Trachea (tissue), 1 donor: ENCODE results near the genes ZFHX2, RABGGTA, ADCY4 and SDR39U1.

DNA sequence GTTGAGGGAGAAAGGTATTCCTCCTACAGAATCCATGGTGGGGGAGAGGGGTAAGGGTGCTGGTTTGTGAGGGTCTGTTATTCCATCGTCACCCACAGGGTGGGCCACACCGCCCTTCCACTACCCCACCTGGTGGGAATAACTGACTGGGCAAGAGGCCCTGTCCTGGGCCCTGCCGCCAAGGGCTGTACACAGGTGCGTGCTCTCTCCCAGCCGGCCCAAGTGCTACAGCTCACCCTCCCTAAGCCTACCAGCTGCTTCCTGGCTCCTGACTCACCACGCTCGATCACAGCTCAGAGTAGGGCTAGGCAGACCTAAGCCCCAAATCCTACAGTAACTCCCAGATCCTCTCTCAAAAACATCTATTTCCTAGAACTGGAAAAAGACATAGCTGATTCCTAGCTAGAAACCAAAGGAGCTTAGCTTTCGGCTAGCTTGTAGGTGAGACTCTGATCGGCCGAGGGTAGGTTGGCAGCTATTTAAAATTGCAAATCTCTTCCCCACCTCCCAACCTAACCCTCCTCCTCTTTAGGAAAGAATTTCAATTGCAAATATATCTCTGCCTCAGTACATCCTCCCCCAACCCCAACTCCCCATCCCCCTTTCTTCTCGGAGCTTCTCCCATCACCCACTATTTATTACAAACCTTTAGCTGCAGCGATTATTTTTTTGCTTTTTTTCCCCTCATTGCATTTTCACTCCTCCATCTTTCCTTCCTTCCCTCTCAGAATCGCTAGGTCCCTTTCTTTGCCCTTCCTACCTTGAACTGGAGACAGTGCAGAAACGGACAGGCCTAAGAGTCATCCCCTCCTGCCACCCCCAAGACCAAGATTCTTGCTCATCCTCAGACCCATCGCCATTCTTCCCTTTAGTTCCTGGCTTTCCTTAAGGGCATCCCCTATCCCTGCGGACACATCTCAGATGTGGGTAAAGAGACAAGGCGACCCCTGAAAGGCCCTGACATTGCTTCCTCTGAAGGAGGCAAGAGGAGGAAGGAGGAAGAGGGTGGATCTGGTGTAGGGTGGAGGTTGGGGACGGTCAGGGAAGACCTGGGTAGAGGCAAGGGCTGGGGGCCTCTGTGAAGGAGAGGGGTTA lies 13.5 kb downstream of the ZFHX2 start:
- PRO-cap = no peak

DNA sequence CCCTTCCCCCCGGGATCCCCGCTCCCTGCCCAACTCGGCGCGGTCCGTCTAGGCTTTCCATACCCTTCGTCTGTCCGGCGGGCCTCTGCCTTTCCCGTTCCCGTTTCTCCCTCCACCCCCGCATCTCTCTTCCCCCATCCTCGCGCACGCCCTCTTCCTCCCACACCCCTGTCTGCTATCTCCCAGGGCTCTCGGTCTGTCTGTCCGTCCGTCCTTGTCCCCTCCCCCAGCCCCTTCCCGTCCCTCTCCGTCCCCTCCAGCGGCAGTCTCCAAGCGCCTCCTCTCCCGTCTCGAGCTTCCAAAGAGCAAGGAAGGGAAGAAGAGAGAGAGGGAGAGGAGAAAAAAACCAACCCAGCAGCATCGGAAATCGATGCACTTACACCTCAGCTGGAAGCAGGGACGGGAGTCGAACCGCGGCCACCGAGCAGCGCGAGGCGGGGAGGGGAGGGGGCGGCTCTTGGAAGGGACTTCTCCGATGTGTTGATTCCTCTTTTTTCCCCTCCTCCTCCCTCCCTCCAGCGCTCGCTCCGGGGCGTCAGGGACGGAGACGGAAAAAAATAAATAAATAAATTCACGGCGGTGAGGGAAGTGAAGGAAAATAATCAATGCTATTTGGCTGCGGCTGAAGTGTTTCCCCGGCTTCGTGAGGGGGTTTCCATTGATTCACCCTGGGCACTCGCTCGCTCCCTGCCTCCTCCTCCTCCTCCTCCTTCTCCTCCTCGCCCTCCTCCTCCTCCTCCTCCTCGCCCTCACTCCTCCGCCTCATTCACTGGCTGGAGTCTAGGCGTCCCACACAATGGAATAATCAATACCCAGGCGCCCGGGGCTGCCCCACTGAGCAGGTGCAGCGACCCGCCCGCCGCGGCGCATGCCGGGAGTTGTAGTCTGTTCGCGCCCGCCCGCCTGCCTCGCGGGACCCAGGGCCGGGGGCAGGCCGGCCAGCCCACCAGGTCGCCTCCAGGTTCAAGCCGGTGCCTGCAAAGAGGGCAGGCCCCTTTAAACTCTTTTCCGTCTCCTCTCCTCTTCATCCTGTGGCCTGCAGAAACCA lies at the start of gene ZFHX2:
TSS of gene ZFHX2 (minus strand) at position 803 of the 1,048 bp plus-strand sequence.
- PRO-cap = no peak

- PRO-cap = no peak
These were observed 4.3 kb upstream of the DHRS2 start for GRCh38 chr14:23631683-23632503.

- PRO-cap = no peak
These were observed 9.8 kb downstream of the DHRS2 start for GRCh38 chr14:23646023-23646369.

GRCh38 chr14:23954836-23955429 lies 1.4 kb downstream of the DHRS4 start:
- PRO-cap = no peak

DNA sequence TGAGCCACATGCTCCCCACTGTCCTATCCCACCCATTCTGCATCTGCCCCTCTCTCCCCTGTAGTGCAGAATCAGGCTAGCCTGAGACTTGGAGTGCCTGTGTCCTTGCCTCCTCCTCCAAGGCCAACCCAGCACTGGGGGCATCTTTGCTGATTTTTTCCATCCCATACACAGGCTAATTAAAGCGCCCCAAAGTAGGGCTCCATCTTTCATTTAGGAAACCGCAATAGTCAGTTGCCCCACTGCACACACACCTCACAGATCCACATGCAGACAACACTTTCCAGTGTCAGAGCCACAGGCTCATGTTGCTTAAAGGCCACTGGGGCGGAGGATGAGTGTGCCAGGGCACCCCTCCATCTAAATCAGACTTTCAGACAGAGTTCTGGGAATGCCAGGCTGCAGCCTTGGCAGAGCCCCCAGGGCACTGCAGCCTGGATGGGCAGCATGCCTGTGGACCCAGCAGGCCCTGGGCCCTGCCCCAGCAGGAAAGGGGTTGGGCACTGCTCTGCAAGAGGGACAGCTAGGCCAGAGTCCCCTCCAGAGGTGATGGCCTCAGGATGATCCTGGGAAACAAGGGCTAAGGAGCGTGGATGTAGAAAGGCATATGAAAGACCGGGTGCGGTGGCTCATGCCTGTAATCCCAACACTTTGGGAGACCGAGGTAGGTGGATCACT lies 3.7 kb upstream of the CPNE6 start:
- PRO-cap = no peak

DNA sequence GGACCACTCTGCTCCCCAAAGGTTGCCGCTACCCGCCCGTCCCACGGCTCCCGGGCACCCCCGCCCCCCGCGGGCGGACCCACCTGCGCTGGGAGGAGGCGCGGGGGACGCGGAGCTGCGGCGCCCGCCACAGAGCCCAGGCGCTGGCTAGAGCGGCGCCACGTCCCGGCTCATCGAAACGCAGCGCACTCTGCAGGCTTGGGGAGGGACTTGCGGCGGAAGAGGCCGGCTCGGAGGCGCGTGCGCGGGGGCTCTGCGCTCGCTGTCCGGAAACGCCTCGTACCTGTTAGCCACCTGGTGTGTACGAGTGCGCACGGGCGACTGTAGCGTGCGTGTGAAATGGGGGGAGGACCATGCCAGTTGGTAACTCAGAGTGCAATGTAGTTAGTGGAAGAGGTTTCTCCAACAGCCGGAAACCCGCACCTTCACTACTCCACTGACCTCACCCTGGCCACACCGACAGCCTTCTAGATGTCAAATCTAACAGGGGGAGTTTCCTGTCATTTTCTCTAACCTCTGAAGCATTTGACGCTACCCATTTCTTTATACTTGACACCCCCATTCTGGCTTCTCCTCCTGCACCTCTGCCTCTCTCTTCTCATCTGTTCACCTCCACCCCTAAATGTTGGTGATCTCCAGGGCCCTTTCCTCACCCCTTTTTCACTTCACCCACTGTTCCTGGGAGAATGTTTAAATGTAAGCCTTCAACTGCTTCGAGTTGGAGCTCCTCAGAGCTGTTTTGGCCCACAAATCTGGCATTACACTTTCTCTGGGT lies at the start of gene RABGGTA:
TSS of gene RABGGTA (minus strand) at position 194 of the 775 bp plus-strand sequence.
- PRO-cap = bidirectional peak, plus-strand start at position 326 of the sequence, minus-strand start at position 192 of the sequence

DNA sequence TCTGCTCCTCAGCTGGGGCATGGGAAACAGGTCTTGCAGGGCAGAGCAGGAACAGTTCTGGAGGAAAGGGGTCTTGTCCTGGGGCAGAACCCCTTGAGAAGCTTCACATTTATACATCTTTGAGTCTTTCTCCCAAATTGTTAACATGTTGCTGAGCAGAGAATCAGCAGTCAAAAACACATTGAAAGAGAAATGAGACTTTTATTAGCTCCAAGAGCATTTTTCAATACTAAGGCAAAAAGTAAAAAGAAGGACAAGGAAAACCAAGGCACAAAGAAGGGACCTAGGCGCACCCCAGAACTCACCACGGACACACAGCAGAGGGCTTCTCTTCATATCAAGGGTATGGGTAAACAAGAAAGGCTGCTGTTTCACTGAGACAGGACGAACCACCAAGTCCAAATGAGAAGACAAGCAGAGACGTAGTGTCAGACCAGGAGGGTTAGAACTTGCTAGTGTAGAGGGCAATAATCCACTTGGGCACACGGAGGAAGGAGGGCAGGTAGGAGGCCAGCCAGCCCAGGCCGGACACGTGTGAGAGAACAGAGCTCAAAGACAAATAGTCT lies 9.1 kb downstream of the DHRS1 start:
- PRO-cap = no peak

GRCh38 chr14:24315778-24316459 lies 4.6 kb downstream of the LTB4R start:
- PRO-cap = no peak

DNA sequence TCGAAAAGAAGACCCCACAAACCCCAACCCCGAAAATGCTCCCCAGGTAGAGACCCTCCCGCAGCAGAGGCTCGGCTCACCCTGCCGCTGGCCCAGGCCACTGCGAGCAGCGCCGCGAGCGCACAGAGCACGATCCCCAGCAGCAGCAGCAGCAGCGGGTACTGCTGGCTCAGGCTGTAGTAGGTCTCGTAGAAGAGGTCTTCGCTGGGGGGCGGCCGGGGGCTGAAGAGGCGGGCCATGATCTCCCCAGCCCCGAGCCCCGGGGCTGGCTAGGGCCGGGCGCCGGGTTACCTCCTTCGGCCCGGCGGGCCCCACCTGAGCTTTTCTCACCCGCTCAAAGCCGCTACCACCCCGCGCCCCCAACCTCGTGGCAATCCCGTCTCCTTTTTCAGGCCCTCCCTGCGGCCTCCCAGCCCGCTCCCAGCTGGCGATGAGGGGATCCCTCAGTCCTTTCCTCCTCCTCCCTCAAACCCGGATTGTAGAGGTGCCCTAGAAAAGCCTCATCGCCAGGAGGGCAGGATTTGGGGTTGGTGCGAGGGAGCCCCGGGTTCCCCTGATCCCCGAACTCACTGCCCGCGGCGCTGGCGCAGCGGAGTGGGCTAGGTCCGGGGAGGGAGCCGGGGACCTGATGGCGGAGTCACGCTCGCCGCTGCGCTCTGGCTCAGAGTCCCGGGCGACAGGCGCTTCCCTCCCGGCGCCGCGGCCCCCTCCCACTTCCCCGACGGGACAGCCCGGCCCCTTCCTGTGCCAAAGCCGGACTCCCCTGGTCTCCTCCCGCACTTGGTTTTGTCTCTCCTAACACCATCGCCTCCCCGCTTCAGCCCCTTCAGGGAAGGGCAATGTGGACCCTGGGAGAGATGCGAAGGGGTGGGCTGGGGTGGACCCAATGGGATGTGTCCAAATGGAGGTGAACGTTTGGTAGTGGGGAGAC lies at the start of gene ADCY4:
TSS of gene ADCY4 (minus strand) at position 658 of the 931 bp plus-strand sequence.
- PRO-cap = bidirectional peak, plus-strand start at position 789 of the sequence, minus-strand start at position 658 of the sequence

GRCh38 chr14:24367425-24367754 lies 594 bp upstream of the NFATC4 start:
- PRO-cap = no peak

- PRO-cap = no peak
These were observed 9.3 kb downstream of the NFATC4 start for GRCh38 chr14:24376967-24378098.

DNA sequence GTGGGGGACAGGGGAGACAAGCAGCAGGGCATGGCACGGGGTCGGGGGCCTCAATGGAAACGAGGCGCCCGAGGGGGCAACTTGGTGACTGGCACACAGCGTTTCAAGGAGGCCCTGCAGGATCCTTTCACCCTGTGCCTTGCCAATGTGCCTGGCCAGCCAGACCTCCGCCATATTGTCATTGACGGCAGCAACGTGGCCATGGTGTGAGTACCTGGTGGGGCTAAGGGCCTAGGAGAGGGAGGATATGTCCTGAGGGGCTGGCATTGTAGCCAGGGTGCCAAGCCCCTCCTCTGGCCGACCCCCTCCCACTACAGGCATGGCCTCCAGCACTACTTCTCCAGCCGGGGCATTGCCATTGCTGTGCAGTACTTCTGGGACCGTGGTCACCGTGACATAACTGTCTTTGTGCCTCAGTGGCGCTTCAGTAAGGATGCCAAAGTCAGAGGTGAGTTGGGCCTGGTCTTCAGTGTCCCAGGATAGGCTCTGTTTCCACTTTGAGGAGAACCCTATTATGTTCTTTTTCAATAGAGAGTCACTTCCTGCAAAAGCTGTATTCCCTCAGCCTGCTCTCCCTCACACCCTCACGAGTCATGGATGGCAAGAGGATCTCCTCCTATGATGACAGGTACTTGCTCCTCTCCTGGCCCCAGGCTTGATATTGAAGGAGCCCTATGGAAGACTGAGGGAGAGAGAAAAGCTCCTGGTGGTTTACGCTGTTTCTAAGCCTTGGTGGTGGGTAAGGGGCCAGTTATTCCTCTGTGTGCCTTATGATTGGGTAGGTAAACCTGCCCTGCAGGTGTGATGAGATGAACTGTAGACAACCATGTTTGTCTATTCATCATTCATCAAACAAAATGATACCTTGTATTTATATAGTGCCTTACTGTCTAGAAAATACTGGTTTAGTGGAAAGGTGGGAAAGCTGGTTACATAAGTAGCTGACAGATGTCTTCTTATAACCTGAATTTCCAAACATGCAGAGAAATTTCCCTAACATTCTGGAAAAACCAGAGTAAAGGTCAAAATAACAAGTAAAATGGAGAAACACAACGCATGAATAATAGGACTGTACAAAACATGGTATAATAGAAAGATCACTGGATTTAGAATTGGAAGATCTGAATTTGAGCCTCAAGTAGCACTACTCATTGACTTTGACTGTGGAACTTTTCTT lies 3.0 kb downstream of the KHNYN start:
- PRO-cap = no peak

GRCh38 chr14:24435865-24436275 lies 6.1 kb downstream of the KHNYN start:
- PRO-cap = no peak

- PRO-cap = bidirectional peak, plus-strand start at chr14:24436819, minus-strand start at chr14:24436795
These were observed 6.0 kb downstream of the SDR39U1 start for GRCh38 chr14:24436276-24437278.

DNA sequence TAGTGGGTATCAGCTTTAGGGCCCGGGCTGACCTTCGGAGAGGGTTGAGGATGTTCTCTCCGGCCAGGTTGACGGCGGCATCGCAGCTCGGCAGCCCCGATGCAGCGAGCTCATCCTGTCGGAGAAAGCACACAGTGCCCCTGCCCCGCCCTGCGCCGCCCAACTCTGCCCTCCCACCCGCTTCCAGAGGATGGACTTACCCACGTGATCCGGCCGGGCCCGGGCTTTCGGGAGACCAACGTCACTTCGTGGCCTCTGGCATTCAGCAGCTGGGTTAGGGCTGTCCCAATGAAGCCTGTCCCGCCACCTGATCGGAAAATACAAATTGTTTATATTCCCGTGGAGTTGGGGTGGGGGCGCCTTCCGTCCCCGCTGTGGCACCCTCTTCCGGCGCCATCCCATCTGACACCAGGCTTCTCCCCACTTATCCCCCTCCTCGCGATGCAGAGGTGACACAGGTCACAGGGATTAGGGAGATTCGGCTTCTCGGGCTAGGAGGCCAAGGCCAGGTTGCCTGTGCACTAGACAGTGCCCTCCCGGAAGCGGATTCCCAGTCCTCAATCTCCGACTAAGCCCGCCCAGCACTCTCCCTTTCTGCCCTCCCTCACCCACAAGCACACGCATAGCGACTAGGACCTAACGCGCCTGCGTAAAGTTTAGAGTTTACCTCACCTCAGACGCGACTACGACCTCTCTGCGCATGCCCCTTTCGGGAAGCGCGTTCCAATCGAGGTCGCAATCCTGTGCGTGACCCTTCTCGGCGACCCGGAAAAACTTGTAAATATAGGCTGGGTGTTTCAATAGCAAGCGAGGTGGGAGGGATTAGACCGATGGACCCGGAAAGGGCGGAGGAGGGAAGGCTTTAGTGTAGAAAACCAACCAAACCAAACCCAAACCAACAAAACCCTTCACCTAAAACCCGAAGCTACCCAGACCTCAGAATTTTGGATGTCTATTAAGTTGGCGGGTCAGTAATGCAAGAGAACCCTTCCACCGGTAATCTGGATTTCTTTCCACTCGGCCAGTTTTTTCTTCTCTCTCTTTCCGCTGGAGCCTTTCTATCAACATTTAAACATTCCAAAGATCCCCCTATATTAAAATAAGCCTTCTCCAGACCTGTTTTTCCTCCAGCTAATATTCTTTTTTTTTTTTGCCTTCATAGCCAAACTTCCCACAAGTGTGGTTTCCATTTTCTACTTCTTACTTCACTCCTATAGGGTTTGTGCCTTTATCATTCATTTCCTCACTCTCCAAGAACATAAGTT lies at the start of gene SDR39U1:
TSS of gene SDR39U1 (minus strand) at position 631 of the 1,265 bp plus-strand sequence.
- PRO-cap = bidirectional peak, plus-strand start at position 261 of the sequence, minus-strand start at position 101 of the sequence; bidirectional peak, plus-strand start at position 830 of the sequence, minus-strand start at position 566 of the sequence

DNA sequence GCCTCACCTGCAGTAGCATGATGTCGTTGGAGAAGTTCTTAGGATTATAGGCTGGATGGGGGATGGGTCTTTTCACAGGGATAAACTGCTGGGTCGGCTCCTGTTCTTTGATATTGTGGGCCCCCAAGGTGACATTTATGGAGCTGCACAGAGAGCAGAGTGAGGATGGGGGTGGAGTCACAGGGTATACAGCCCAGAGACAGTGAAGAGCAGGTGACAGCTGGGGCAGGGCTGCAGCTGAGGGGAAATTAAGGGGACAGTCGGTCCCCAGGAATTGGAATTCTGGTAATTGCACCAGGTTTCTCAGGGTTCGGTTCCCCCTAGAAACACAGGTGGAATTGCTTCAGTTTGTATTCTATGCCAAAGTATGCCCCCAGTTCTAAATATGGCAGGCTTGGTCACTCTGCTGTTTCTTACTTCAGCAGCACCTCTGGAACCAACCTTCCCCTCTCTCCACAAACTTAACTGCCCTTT lies 1.6 kb downstream of the GZMB start:
- PRO-cap = no peak

GRCh38 chr14:25048270-25049420 lies 1.3 kb downstream of the STXBP6 start:
- PRO-cap = unidirectional peak, plus-strand start at chr14:25048683

DNA sequence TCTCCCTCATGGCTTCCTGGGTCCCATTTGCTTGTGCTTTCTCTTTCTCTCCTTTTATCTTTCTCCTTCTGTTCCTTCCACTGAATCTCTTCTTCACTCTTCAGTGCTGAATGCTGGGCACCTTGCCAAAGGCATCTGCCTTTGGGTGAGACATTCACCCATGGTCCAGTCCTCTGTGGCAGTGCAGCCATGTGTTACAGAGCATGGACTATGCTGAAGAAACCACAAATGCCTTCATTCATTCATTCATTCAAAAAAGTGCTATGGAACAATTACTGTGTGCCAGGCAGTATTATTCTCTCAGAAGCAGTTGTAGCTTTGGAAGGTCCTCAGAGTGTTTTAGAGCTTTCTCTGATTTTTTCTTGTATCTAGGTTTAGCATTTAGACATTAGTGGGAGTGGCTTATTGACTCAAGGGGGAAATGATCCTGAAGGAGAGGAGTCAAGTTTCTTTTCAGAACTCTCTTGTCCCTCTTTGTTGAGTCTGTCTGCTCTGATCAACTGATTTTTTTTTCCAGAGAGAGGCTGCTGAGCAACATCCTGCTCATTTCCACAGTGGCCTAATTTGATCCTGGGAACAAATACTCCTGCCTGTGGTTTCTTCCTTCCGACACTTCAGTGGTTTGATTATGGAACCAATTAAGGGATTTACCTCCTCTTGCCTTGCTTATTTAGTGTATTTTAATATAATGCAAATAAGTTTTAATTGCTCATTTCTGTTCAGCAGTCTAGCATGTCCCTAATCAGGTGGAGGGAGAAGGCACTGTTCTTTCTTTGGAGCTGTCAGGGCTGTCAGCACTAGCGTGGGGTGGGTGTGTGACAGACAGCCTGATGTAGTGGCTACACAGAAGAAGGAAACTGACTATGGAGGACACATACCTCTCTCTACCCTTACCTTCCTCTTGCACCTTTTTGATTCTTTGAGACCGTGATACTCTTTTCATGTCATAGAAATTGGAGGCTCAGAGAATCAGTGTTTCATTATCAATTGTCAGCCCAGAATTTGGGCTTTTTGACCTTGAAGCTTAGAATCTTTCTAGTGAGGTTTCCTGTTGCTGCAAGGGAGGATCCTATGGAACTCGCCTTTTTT lies 344.8 kb upstream of the STXBP6 start:
- PRO-cap = no peak

GRCh38 chr14:28264240-28264881 lies 502.2 kb upstream of the FOXG1 start:
- PRO-cap = no peak